ENCODE measurements around the genes CACNB3, CCDC65, FKBP11, ARF3 and C1QL4.

- PRO-cap = no peak
Observed at GRCh38 chr12:48282961-48283191, 45.9 kb upstream of the H1-7 start.

GRCh38 chr12:48717518-48717859 lies 982 bp upstream of the CCNT1 start:
- PRO-cap = no peak

GRCh38 chr12:48775684-48776780 lies 12.9 kb downstream of the ADCY6 start:
- PRO-cap = no peak

GRCh38 chr12:48786479-48787653 lies 2.0 kb downstream of the ADCY6 start:
- PRO-cap = no peak

GRCh38 chr12:48817894-48819144 lies at the start of gene CACNB3:
TSS of gene CACNB3 (plus strand) at chr12:48818496.
- PRO-cap = bidirectional peak, plus-strand start at chr12:48818523, minus-strand start at chr12:48818430

- PRO-cap = bidirectional peak, plus-strand start at chr12:48903593, minus-strand start at chr12:48903493; unidirectional peak, plus-strand start at chr12:48904133
Observed at GRCh38 chr12:48903244-48904552, at the start of gene CCDC65. TSS of gene CCDC65 (plus strand) at chr12:48904133.

GRCh38 chr12:48925291-48925880 lies at the start of gene FKBP11:
TSS of gene FKBP11 (minus strand) at chr12:48925492.
- PRO-cap = bidirectional peak, plus-strand start at chr12:48925588, minus-strand start at chr12:48925520

GRCh38 chr12:48957241-48958160 lies at the start of gene ARF3:
TSS of gene ARF3 (minus strand) at chr12:48957487.
- PRO-cap = bidirectional peak, plus-strand start at chr12:48957608, minus-strand start at chr12:48957452

DNA sequence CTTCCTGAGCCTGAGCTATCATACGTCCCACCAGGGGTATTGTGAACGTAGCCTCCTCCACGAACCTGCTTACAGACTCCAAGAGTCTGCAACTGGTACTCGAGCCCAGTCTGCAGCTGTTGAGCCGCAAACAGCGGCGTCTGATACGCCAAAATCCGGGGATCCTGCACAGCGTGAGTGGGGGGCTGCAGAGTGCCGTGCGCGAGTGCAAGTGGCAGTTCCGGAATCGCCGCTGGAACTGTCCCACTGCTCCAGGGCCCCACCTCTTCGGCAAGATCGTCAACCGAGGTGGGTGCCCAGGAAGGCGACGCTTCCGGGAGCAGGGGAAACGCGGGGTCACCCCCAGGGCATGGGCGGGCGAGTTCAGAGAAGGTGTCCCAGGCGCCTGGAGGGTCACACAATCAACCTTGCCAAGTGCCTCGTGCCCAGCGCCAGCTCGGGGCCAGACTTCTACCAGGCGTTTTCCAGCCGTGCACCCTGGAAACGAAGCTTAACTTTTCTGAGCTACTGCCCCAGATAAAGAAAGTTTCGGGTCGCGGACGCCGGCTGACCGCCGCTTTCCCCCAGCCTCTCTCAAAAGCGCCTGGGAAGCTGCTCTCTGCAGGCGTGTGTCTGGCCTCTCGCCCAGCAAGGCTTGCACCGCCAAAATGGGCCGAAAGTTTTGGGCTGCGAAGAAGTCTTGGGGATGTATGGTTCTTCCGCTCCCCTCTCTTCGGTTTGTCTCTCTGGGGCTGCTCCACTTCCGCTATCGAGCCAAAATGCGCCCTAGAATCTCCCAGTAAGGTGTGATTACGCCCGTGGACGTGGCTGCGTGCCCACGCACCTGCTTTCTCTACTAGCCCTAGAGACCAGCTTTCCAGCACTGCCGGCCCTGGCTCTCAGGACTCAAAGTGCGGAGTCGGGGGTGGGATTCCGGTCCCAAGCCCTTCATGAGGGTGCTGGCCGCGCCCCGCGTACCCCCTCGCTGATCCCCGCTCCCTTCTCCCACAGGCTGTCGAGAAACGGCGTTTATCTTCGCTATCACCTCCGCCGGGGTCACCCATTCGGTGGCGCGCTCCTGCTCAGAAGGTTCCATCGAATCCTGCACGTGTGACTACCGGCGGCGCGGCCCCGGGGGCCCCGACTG lies 1.7 kb downstream of the WNT1 start:
- PRO-cap = no peak

- PRO-cap = no peak
Observed at GRCh38 chr12:49020298-49021027, 1.9 kb upstream of the PRKAG1 start.

GRCh38 chr12:49022017-49022827 lies 3.6 kb upstream of the PRKAG1 start:
- PRO-cap = no peak

GRCh38 chr12:49034044-49035053 lies 15.8 kb upstream of the PRKAG1 start:
- PRO-cap = no peak

DNA sequence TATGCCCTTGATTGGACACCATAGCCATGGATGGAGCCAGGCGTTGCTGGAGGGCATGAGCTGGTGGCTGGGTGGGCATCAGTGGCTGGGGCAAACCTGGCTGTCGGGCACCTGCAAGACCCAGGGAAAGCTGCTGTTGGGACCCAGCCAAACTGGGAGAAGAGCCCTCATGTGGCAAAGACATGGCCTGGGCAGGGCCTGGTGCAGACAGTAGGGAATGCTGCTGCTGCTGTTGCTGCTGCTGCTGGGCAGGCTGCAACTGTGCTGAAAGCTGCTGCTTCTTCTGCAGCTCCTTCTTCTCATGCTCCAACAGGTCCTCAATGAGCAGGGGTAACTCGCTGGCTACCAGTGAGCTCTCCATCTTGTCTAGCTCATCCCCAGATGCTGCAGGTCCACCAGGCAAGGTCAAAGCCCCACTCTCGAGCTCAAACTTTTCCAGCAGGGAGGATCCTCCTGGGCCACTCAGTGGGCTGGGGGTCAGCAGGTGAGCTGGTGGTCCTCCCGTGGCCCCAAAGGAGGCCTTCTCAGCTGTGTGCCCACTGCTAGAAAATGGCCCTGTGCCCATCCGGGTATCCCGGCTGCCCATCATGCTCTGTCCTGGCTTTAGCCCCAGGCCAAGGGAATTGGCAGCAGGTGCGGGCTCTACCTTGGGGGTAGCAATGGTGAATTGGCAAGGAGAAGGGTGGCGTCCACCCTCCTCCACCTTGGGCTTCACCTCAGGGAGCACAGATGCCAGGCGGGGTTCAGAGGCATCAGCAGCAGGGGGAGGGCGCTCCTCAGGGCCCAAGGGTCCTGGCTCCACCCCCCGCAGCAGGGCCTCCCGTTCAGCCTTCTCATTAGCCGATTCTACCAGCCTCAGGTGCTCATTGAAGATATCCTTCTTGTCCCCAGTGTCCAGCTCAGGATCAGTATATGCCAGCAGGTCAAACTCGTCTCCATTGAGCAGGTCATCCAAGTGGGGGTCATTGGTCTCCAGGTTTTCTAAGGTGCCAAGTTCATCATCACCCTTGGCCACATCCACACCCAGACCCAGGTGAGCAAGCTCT lies 19.0 kb upstream of the PRKAG1 start:
- PRO-cap = no peak

DNA sequence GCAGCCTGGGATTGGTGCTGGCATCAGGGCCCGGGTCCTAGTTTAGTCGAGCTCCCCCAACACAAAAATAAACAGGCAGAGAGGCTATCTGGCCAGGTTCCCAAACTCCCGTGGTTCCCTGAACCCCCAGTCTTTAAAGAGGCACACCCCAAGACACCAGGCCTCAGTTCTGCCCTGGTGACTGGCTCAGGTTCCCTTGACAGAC lies 1.4 kb downstream of the KMT2D start:
- PRO-cap = unidirectional peak, plus-strand start at position 166 of the sequence

- PRO-cap = bidirectional peak, plus-strand start at chr12:49061144, minus-strand start at chr12:49060570
Observed at GRCh38 chr12:49060982-49061550, 472 bp upstream of the KMT2D start.

DNA sequence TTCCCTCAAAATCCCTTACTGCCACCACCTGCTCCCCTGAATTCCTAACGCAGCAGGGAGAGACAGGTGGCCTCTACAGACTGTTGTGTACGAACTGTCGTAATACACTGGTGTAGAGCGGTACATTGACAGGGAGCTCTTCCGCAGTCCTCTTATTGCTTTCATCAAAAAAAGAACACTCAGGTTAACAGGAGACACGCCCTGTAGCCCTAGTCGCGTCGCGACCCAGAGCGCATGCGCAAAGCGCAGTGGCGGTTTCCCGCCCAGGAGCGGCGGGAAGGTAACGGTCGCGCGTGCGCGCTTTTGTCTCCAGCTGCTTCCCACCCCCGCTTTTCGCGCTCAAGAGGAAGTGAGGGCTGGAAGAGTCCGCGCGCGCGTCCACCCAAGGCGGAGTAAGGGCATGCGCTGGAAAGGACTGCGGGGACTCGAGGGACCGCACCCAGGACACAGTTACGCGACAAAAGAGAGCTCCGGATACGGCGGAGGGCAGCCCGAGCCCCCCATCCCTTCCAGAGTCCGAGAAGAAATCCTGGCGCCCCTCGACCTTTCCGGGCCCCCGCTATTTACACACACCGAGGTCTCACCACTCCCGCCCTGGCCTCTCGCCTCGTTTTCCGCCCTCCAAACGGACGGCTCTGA lies 515 bp downstream of the TUBA1B start:
- PRO-cap = bidirectional peak, plus-strand start at position 348 of the sequence, minus-strand start at position 227 of the sequence

- PRO-cap = no peak
Observed at GRCh38 chr12:49197232-49197814, 8.4 kb upstream of the TUBA1A start.

DNA sequence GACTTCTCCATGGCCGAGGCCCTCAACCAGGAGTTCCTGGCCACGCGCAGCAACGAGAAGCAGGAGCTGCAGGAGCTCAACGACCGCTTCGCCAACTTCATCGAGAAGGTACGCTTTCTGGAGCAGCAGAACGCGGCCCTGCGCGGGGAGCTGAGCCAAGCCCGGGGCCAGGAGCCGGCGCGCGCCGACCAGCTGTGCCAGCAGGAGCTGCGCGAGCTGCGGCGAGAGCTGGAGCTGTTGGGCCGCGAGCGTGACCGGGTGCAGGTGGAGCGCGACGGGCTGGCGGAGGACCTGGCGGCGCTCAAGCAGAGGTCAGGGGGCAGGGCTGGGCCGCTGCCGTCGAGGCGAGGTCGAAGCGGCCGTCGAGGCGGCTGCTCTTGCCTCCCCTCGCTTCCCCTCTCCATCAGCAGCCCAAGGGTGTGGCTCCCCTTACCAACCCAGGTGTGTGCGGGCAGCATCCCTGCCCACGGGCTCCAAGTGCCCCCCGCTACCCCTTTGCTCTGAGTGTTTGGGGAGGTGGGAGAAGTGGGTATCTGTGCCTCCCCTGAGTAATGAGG lies 566 bp downstream of the PRPH start:
- PRO-cap = no peak

GRCh38 chr12:49337087-49337535 lies at the start of gene C1QL4:
TSS of gene C1QL4 (minus strand) at chr12:49337188.
- PRO-cap = no peak

- PRO-cap = no peak
Observed at GRCh38 chr12:49367938-49368451, 733 bp downstream of the SPATS2 start.

All from bronchus (tissue), 1 donor.